Suprapubic skin (tissue), 4 donors: Measurements from ENCODE around the genes PIK3IP1, DEPDC5 and YWHAH.

DNA sequence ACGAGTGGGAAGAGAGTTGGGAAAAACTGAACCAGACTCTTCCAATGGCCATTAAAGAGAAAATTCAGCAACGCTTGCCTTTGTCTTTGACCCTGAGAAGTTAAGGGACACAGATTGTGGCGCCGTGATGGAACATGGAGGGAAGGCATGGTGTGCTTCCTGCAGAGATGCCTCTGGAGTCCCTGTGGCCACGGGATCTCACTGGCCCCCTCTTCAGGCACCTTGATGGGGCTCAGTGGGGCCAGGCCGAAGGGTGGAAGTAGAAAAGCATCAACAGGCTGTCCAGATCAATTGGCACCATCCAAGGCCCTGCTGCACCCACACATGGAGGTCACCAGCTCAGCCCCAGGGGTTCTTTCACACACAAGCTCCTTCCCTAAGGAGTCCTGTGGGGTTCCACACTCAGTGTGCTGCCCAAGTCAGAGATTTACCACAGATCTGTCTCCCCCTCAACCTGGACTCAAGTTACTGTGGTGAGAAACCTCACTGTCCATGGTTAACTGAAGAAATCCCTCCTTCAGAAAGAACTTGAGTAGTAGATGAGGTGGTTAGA is 42.8 kb downstream of the MORC2 start:
- PRO-cap, result no peak
- RAMPAGE, long total RNA, 4 experiments, result no peak in any of the 4 experiments

DNA sequence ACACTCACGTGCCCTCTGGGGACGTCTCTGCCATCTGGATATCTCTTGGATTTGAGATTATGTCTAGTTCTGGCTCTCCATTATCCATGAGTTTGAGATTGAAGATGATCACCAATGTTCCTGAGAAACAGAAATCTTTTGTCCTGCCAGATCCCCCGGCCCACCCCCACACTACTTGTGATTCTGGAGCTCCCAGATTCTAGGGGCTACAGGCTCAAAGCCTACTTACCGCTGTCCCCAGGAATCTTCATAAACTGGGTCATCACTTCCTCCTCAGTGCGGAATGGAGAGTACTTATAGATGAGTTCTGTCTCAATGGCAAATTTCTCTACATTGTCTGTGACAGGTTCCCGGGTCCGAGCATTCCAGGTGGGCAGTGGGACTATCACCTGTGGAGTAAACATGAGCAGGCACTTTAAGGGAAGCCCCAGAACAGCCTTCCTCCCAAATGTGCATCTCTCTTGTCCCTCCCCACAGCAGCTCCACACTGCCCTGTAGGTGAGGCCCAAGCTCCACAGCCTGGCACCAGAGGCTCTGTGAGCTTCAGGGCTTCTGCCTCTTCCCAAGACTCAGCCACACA is 26.6 kb downstream of the MORC2 start:
- PRO-cap, result no peak
- RAMPAGE, long total RNA, 4 experiments, result no peak in any of the 4 experiments

DNA sequence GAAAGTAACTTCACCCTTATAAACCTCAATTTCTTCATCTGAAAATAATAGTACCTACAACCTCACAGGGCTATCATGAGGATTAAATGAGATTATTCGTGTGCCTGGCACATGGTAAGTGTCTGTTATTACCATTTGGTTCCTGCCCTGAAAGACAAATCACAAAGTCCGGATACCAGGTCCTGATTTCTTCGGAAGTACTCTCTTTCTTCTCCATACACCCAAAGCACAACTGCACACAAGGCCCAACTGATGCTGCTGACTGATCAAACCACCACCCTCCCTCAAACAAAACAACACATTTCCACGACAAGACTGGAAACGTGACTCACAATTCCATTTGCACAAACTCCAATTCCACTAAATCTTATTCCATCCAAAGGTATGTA is 19.9 kb downstream of the MORC2 start:
- PRO-cap, result no peak
- RAMPAGE, long total RNA, 4 experiments, result no peak in any of the 4 experiments

- PRO-cap, result no peak
- RAMPAGE, long total RNA, 4 experiments, result no peak in any of the 4 experiments
Observed at GRCh38 chr22:30975392-30976511, 7.2 kb upstream of the MORC2 start.

GRCh38 chr22:31093041-31093558 is 12.0 kb downstream of the SMTN start:
- PRO-cap, result no peak
- RAMPAGE, long total RNA, 4 experiments, result no peak in any of the 4 experiments

- PRO-cap, result no peak
- RAMPAGE, long total RNA, 4 experiments, result no peak in any of the 4 experiments
Observed at GRCh38 chr22:31159426-31159798, 570 bp upstream of the RNF185 start.

GRCh38 chr22:31226953-31227611 is 15.0 kb downstream of the LIMK2 start:
- PRO-cap, result no peak
- RAMPAGE, long total RNA, 4 experiments, result no peak in any of the 4 experiments

GRCh38 chr22:31247721-31248825 is 36.0 kb downstream of the LIMK2 start:
- PRO-cap, result bidirectional peak, plus-strand start at chr22:31248387, minus-strand start at chr22:31248236
- RAMPAGE, long total RNA, 4 experiments, result start-site peak on the plus strand in 3 of 4 experiments, at chr22:31248328-31248554 at its widest, 19 to 249 reads per replicate

DNA sequence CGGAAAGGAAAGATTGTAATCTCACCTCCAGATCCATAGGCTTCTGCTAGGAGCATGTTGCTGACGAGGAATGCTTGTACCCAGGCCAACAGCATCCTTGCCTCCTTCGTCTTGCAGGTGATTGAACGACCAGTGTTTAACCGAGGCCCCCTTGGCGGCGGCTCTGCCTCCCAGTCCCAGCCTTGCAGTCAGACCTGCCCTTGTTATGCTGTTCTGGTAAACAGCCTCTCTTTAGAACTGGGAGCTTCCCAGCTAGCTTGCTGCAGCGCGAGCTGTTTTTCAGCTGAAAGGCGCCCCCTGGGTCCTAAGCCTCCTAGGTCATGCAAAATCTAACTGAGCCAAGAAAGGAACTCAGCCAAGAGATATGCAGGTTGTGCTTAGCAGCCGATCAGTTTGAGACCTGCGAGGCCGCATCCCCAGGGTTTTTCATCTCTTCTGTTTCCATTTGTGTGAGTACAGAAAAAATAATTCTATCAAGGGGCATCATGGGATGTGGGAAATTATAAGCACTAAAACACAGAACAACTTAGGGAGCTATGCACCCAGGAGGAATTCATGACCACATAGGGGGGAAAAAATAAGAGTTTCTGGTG is at the start of gene PIK3IP1:
Gene PIK3IP1 (minus strand): TSS at position 239 of the 593 bp plus-strand sequence.
- PRO-cap, result unidirectional peak, minus-strand start at position 178 of the sequence
- RAMPAGE, long total RNA, 4 experiments, result start-site peak on the plus strand in 1 of 4 experiments, centred at position 295 of the sequence, 6 reads per replicate; start-site peak on the minus strand in 3 of 4 experiments, centred at positions 200 to 227 of the sequence, 36 to 159 reads per replicate

DNA sequence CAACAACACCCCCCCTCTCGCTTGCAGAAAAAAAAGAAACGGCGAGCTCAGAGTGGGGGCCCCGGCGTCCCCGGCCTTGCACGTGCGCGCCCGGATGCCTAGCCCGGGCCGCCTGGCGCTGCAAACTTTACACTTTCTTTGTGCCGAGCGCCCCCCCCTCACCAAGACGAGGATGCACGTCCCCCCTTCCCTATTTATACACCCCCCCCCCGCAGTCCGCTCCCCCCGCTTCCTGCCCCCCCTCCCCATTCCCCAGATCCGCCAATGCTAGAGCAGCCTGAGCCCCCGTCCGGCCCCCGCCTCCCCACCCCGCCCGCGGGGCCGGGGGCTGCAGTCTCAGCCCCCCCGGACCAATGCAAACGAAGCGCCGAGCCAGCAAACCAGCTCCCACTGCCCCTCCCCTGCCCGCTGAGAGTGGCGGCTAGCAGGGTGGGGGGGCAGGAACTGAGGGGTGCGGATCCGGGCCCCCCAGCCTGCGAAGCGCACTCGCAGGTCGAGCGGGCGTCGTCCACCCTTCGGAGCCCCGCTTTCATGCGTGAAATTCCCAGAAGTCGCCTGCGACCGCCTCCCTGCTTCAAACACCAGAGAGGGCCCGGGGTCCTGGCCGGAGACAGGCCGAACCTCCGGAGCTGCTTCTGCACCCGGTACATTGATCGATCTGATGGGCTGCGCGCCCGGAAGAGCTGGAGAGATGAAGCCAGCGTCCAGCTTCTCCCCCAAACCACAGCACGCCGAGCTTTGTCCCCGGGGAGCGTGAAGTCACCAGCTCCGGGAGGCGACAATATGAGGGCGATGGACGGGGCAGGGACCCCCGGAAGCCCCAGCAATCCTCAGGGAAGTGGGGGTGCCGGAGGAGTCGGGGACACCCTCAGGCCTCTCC is 501 bp upstream of the PATZ1 start:
- PRO-cap, result bidirectional peak, plus-strand start at position 26 of the sequence, minus-strand start outside the sequence; bidirectional peak, plus-strand start at position 358 of the sequence, minus-strand start at position 168 of the sequence; bidirectional peak, plus-strand start at position 649 of the sequence, minus-strand start at position 660 of the sequence
- RAMPAGE, long total RNA, 4 experiments, result no peak in any of the 4 experiments

DNA sequence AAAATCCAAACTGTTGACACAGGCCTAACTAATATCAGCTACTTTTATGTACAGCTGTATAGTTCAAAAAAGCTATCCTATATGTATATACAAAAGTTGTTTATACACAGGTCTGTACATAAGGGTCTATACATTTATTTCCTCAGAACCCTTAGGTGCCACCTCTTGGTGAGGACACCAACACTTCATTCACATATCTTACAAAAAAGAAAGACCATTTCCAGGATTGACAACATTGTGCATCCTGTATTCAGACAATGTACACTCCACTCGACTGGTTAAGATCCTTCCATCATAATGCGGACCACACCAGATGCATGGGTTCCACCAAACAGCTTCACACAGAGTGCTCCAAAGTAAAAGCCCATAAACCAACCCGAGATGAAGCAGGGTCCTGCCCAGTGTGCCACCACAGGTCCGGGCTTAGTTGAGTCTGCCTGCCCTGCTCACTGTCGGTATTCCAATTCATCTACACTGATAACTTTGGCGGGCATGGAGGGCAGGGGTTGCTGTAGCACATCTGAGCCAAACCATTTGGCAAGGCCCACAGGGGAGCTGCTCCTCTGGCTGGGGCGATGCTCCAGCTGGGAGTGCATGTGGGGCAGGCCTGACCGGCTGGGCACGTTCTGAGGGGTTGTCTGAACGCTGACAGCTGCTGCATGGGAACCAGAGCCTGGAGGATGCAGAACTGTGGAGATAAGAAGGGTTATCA is 40.2 kb downstream of the DRG1 start:
- PRO-cap, result no peak
- RAMPAGE, long total RNA, 4 experiments, result no peak in any of the 4 experiments

GRCh38 chr22:31560885-31561415 is 64.6 kb downstream of the SFI1 start:
- PRO-cap, result no peak
- RAMPAGE, long total RNA, 4 experiments, result no peak in any of the 4 experiments

DNA sequence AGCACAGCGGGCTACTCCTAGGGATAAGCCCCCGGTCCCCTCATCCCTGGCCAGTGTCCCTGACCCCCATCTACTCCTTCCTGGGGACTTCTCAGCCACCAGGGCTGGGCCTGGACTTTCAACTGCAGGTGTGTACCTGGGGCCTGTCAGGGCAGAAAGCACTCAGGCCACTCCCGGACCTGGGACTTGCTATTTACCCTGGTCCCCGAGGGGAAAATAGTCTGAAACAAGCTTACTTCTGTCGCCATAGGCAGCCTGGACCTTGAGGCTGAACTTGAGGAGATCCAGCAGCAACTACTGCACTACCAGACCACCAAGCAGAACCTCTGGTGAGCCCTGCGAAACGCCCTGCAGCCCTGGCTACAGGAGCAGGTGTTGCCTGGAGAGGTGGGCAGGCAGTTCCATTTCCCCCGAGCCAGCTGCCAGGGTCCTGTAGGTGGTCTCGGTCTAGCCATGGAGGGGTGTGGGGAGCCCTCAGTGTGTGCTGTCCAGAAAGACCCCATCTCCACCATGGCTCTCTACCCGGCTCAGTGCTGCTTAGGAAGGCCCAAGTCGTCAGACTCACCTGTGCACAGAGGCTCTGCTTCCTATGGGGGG is 45.2 kb downstream of the PISD start:
- PRO-cap, result no peak
- RAMPAGE, long total RNA, 4 experiments, result no peak in any of the 4 experiments

DNA sequence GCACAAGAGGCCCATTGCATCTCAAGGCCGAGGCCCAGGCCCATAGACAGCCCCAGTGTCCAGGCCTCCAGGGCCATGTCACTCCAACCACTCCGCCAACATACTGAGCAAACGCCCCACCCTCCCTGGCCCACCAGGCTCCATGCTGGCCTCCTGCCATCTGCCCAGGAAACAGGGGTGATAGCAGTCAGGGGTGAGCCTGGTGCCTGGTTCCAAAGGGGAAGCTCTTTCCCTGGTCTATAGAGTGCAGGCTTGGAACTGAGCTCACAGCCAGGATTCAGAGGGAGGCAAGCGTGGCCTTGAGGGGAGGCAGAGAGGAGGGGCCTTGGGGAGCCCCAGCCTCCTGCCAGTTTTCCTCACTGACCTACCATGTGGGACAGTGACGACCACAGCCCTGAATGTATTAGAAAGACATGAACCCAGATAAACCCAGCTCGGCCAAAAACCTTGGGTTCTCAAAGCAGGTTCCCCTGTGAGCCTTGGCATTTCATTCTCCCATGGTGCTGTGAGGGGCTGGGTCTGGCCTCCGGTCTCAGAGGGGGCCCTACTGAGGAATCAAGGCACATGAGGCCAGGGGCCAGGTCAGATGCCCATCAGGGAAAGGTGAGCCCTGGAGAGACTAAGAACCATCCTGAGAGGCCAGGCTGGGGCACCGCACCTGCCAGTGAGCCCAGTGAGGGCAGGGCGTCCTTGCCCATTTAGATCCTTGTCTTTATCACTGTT is 34.5 kb downstream of the PISD start:
- PRO-cap, result no peak
- RAMPAGE, long total RNA, 4 experiments, result no peak in any of the 4 experiments

DNA sequence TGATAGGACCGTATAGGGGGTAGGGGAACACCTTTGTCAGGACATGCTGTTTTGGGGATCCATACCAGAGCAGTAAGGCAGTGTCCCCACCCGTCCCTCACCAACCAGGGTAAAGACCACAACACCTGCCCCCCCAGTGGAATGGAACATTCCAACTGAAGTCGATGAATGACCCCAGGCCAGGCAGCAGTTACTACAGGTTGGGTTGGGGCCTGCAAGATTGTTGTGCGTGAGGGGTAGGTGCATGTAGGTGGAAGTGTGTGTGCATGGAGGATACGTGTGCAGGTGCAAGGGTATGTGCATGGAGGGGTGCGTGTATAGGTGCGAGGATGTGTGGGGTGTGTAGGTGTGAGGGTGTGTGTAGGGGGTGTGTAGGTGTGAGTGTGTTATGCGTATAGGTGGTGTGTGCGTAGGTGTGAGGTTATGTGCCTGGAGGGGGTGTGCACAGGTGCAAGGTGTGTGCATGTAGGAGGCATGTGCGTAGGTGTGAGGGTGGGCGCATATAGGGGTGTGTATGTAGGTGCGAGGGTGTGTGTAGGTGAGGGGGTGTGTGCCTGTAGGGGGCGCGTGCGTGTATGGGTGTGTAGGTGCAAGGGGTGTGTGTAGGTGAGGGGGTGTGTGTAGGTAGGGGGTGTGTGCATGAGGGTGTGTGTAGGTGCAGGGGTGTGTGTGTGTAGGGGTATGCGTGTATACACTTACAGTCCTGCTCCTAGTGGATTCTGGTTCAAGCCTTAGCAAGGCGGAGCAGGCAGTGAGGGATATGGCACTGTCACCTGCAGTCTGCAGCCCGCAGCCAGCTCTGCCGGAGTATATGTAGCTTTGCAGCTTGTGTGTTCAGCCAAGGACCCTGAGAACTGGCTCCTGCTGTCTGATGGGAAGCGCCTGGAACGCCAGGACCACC is 32.8 kb downstream of the PISD start:
- PRO-cap, result no peak
- RAMPAGE, long total RNA, 4 experiments, result no peak in any of the 4 experiments

DNA sequence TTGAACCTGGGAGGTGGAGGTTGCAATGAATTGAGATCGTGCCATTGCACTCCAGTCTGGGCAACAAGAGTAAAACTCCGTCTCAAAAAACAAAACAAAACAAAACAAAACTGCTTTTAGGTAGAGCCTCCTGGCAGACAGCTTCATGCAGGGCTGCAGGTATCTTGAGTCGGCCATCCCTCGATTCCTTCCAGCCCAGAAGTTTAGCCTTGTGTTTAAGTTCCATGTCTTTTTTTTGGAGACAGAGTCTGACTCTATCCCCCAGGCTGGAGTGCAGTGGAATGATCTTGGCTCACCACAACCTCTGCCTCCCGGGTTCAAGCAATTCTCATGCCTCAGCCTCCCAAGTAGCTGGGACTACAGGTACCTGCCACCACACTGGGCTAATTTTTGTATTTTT is 26.9 kb downstream of the PISD start:
- PRO-cap, result no peak
- RAMPAGE, long total RNA, 4 experiments, result no peak in any of the 4 experiments

DNA sequence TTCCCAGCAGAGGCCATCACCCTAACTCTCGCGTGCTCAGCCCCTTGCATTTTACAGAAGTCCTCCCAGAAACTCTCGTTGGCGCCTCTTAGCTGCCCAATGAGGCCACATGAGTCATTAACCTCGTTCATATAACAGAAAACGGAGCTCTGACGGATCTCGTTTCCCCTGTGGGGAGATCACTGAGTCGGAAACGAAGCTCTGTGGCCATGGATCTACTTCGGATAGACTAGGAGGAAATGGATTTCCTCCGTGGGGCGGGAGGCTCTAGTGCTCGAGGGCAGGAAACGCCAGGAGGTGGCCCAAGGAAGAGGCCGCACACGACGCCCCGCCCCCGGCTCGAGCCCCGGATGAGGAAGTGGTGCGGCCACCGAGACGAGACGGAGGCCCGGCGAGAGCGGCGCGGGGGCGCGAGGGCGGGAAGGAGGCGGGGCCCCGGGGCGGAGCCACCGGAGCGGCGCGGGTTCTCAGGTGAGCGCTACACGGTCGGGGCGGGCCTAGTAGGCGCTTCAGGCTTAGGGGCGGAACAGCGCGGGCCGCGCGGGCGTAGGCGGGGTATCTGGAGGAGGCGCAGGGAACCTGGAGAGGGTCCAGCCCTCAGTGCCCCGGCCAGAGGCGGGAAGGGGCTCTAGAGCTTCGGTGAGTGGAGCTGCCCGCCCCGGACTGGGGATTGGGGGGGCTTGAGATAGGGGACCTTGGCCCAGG is at the start of gene DEPDC5:
Gene DEPDC5 (plus strand): TSS at position 494 of the 705 bp plus-strand sequence.
- PRO-cap, result bidirectional peak, plus-strand start at position 452 of the sequence, minus-strand start at position 226 of the sequence
- RAMPAGE, long total RNA, 4 experiments, result start-site peak on the plus strand in 3 of 4 experiments, centred at positions 455 to 545 of the sequence, 24 to 70 reads per replicate

GRCh38 chr22:31922983-31923643 is 21.2 kb upstream of the YWHAH start:
- PRO-cap, result no peak
- RAMPAGE, long total RNA, 4 experiments, result no peak in any of the 4 experiments

DNA sequence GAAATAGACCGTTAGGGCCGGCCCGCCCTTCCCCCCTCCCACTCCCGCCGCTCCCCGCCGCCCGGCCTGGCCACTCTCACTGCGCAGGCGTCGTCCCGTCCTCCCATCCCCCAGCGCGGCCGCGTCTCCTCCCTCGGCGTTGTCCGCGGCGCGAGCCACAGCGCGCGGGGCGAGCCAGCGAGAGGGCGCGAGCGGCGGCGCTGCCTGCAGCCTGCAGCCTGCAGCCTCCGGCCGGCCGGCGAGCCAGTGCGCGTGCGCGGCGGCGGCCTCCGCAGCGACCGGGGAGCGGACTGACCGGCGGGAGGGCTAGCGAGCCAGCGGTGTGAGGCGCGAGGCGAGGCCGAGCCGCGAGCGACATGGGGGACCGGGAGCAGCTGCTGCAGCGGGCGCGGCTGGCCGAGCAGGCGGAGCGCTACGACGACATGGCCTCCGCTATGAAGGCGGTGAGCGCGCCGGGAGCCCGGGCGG is at the start of gene YWHAH:
Gene YWHAH (plus strand): TSS at position 158 of the 468 bp plus-strand sequence.
- PRO-cap, result bidirectional peak, plus-strand start at position 158 of the sequence, minus-strand start outside the sequence
- RAMPAGE, long total RNA, 4 experiments, result start-site peak on the plus strand in 1 of 4 experiments, centred at position 286 of the sequence, 43 reads per replicate

DNA sequence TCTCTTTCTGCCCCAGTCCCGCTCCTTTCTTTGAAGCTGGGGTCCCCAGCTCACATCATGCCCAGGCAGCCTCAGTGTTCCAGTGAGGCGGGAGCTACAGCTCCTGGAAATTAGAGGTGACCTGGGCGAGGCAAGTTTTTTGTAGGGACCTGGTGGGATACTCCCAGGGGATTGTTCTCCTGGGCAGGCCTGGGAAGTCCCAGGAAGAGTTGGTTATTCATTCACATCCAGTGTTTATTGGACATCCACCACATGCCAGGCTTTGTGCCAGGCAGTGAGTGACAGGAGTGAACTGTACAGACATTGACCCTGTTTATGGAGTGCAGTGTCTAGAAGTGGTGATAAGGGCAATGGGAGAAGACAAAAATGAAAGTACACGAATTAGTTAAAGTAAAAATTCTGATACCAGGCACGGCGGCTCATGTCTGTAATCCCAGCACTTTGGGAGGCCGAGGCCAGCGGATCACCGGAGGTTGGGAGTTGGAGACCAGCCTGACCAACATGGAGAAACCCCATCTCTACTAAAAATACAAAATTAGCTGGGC is 29.4 kb downstream of the YWHAH start:
- PRO-cap, result no peak
- RAMPAGE, long total RNA, 4 experiments, result no peak in any of the 4 experiments